HL-60 (cell line): ENCODE data around the gene RGS9.

DNA sequence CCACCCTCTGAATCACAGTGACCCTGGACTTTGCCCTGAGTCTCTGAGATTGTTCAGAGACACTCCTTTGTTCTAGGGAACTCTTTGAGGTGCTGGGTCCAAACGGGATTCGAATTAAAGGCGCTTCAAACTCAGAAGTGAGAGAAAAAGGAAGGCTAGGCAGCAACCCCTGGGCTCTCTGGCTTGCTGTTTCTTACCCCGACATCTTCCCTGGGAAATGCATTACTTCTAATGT lies 16.3 kb upstream of the GNA13 start:
- RRBS = no CpG with 5 or more reads among the region's 4 CpGs

GRCh38 chr17:65136772-65137520 lies at the start of gene RGS9:
Gene RGS9, plus strand, starts transcription at chr17:65137370.
- RRBS = no CpG with 5 or more reads among the region's 44 CpGs

GRCh38 chr17:65173263-65173843 lies 36.2 kb downstream of the RGS9 start:
- RRBS = no CpG with 5 or more reads among the region's 13 CpGs

GRCh38 chr17:65453344-65453783 lies 108.1 kb downstream of the AXIN2 start:
- RRBS = no CpG with 5 or more reads among the region's 3 CpGs

DNA sequence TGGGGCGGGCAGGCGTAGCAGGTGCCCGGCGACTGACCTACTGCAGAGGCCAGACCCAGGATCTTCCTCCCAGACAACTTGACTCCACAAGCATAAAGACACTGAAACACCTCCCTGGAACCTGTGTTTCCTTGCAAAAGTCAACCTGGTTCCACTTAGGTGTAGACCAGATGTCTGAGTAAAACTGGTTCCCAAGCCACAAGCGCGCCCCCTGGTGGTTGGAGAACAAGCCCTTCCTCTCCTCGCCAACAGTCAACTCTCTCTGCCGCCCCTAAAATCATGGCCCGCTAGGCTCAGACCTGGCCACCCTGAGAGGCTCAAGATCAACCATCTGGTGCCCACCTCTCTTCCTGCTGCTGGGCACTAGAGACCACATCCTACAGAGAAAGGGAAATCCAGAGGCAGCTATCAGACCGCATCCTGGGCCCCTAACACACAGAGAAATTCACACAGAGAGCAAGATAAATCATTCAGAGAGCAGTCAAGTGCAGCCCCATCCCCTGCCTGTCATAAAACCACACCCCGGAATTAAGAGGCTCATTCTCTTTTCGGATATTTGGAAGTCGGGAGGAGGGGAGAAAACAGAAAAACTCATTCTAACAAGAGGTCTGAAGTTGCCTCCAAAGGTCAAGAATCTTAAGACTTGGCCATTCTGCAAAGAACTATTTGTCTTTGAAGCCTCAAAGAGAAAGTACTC lies 4.9 kb downstream of the AXIN2 start:
- RRBS = no CpG with 5 or more reads among the region's 13 CpGs

- RRBS = no CpG with 5 or more reads among the region's 6 CpGs
Observed at GRCh38 chr17:65696681-65697168, 135.3 kb upstream of the AXIN2 start.

DNA sequence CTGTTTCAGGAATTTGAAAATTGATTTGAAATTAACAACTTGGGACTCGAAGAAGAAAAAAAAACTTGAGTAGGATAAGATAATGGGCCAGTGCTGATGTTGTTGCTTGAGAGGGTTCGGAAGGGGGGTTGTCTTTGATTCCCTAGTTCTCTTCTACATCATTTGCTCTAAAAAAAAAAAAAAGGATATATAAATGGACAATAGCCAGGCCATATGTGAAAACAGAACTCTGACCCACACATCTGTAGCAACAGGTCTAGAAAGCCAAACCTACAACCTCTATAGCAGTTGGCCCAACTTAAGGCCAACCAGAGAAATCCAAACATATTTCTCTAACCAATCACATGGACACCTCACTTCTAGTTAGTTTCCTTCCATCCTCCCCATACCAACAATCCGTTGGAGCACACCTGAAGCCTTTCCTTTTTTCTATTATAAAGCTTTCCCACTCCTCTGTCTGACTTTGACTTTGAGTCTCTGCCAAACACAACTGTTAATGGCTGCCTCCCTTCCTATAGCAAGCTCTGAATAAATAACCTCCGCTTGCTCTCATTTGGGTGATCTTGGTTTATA lies 928 bp upstream of the APOH start:
- RRBS = no CpG with 5 or more reads among the region's 4 CpGs

DNA sequence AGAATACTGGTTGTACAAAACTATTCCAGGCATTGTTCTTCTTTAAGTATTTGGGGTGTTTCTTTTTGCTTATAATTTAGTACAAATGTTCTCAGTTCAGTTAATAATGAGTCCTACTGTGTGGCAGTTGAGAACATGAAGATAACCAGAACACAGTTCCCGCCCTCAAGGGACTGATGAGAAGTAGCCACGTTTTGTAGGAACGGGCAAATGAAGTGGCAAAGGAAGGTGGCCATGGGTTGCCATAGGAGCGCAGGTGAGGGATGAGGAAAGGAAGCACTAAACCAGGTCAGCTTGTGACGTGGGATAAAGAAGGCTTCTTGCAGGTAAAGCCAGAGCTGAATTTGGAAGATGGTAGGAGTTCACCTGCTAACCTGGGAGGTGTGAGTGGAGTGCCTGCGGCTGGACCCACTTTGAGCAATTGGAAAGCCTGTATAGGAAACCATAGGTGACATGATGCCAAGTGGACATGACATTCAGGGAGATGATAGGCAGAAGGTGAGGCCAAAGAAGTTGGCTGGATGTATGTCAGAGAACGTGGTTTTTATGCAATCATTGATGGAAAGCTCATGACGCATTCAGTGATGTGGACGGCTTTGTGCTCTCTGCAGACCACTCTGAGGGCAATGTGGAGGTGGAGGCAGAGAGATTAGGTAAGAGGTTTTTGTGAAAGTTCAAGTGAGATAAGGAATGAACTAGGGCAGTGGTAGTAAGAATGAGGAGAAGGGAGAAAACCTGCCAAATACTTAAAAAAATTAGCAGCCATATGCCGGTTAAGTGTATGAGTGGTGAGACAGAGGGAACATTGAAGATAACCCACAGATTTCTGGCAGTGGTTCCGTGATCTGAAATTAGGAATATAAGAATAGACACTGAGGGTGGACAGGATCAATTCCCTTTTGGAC lies 98.8 kb downstream of the PRKCA start:
- RRBS = no CpG with 5 or more reads among the region's 11 CpGs

GRCh38 chr17:66425781-66426309 lies 123.4 kb downstream of the PRKCA start:
- RRBS = no CpG with 5 or more reads among the region's 11 CpGs

- RRBS = no CpG with 5 or more reads among the region's 7 CpGs
Observed at GRCh38 chr17:66498429-66499203, 196.2 kb downstream of the PRKCA start.

GRCh38 chr17:66578806-66579326 lies 256.1 kb upstream of the CACNG5 start:
- RRBS = no CpG with 5 or more reads among the region's 14 CpGs

DNA sequence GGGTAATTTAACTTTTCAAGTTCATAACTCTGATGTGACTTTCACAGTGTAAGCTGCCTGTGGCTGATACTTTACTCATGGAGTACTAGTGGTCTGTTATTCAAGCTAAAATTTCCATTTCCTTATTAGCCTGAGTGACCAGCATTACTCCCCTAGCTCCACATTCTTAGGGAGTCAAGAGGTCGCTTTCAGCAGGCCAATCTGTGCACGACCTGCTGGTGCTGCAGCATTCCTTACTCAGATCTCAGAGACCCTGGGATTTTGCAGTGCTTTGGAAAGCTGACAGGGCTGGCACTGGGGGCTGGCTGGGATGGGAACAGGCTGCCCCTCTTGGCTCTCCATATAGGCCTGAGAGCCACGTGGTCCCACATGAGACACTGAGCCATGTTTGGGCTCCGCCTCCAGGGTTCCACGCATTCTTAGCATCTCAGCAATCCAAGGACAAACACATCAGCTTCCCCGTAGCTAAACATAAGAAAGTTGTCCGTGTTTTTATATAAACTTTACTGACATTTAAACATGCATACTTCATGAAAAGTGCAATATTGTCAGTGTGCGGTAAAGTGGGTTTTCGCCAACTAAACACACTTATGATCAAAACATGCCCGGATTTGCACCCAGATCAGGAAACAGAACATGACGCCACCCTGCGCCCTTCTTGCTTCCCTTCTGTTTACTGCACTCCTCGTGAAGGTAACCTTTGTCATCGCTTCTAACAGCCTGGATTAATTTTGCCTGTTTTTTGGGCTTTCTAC lies 254.6 kb upstream of the CACNG5 start:
- RRBS = no CpG with 5 or more reads among the region's 14 CpGs

DNA sequence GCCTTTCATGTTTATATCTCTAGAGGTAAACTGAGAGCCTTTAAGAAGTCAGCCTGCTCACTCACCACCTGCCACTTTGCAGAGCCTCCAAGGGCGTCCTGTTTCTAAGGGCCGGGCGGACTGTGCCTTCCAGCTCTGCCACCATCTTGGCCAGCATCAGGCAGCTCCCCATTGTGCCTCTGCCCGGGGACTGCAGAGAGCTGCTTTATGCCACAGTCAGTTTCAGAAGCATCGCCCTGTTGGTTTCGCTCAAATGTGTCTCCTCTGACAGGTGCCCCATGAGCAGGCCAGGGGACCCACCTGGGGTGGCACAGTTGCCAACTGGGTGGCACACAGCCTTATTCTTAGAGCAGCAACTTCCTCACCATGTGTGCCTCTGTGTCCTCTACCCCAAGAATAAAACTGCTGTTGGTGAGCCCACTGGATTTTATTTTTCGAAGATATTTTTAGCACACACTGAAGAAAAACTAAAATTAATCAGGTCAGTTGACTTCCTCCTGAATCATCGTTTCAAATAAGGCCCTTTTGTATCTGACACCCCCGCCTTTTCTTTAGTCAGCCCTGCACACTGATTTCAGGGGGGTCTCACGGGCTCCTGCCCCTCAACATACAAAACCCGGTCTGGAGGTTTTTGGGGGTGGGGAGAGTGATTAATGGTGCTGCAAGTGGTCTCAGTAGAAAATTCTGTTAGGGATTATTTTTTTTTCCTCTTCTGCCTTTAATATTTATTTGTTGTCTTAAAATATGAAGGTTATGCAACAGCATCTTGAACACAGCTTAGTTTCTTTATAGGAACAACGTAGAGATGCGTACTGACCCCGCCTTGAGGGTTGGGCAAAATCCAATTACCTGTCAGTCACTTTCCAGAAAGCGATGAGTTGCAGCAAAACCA lies 44.8 kb upstream of the CACNG5 start:
- RRBS = 94% methylated on average over 3 of the region's 15 CpGs

DNA sequence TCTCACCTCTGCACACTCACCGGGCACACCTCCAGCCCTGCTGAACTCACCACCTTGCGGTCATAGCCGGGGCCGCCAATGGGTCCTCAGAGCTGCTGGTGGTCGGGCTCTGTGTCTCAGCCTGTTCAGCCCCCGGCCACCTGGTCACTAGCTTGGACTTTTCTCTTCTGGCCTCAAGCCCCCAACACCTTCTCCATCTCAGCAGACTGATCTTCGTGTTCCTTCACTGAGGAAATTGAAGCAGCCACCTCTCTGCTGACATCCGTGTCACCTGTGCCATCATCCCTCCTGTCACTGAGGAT lies 53.5 kb upstream of the CACNG4 start:
- RRBS = 76% methylated on average over 5 of the region's 8 CpGs

- RRBS = 94% methylated on average over 3 of the region's 15 CpGs
Observed at GRCh38 chr17:66958008-66958671, 6.4 kb upstream of the CACNG4 start.

- RRBS = no CpG with 5 or more reads among the region's 15 CpGs
Observed at GRCh38 chr17:67019882-67020458, 24.4 kb upstream of the CACNG1 start.

GRCh38 chr17:67360836-67361292 lies 5.5 kb downstream of the PSMD12 start:
- RRBS = no CpG with 5 or more reads among the region's 2 CpGs

DNA sequence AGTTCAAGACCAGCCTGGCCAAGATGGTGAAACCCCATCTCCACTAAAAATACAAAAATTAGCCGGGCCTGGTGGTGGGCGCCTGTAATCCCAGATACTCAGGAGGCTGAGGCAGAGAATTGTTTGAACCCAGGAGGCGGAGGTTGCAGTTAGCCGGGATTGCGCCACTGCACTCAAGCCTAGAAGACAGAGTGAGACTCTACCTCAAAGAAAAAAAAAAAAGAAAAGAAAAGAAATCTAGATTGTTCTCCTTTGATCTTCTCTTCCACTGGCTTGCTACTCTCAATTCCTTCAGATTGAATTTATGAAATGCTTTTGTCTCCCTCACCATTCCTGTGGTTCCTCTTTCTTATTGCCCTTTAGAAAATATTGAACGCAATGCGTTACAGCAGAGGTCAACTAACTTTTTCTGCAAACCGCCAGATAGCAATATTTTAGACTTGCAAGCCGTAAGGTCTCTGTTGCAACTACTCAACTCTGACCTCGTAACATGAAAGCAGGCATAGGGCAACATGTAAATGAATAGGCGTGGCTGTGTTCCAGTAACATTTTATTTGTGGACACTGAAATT lies 24.6 kb downstream of the PITPNC1 start:
- RRBS = no CpG with 5 or more reads among the region's 11 CpGs

- RRBS = no CpG with 5 or more reads among the region's 6 CpGs
Observed at GRCh38 chr17:67402208-67402563, 25.1 kb downstream of the PITPNC1 start.

- RRBS = no CpG with 5 or more reads among the region's 3 CpGs
Observed at GRCh38 chr17:67477751-67478123, 100.7 kb downstream of the PITPNC1 start.